Parietal lobe (tissue), 2 donors: ENCODE measurements around the genes PLEKHB1 and P4HA3.

- RAMPAGE, long total RNA: no peak
Measured at GRCh38 chr11:72721519-72722004, 30.6 kb downstream of the ARAP1 start.

DNA sequence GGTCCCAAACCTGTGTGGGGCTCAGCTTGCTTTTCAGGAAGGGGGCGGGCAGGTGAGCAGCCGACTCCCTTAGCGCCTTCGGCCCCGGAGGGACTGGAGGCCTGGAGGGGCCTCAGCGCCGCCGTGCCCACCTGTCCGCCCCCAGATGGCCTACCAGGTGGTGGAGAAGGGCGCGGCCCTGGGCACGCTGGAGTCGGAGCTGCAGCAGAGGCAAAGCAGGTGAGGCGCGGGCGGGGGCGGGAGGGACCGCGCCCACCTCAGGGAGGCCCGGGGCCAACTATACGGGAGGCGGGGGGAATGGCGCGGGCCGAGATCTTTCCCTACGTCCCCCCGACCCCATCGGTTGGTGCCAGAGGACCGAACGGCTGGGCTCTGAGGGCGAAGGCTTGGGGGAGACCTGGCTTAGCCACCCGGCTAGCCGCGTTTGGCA is 7.3 kb downstream of the ATG16L2 start:
- RAMPAGE, long total RNA: no peak

DNA sequence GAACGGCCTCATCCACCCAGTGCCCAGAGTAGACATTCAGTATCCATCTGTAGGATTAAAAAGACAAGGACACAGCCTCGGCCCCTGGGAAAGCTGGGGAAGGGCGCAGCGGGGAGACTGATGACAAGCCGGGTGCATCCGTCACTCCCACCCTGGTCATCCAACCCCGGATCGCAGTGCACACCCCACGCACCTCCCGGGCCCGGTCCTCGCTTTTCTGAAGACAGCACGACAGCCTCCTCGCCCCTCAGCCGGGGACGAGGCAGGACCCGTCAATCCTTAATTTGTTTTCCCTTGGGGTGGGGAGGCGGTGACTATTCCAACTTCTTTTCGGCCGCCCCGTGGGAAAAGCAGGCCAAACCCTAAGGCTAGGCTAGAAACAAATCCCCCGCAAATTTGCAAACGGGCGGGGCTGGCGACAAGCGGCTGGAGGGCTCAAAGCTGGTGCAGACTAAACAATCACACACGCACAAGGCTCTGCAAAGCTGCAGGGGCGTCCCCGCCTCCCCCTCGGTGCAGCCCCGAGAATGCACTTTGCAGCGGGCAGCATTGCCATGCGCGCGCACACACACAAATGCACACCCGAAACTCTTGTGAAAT is 990 bp downstream of the FCHSD2 start:
- RAMPAGE, long total RNA: no peak

GRCh38 chr11:73143513-73144169 is 1.5 kb upstream of the FCHSD2 start:
- RAMPAGE, long total RNA: no peak

GRCh38 chr11:73152823-73153883 is 11.0 kb upstream of the FCHSD2 start:
- RAMPAGE, long total RNA: no peak

GRCh38 chr11:73242249-73243168 is 24.4 kb downstream of the P2RY2 start:
- RAMPAGE, long total RNA: no peak

- RAMPAGE, long total RNA: no peak
Measured at GRCh38 chr11:73307369-73308235, 474 bp upstream of the ARHGEF17 start.

DNA sequence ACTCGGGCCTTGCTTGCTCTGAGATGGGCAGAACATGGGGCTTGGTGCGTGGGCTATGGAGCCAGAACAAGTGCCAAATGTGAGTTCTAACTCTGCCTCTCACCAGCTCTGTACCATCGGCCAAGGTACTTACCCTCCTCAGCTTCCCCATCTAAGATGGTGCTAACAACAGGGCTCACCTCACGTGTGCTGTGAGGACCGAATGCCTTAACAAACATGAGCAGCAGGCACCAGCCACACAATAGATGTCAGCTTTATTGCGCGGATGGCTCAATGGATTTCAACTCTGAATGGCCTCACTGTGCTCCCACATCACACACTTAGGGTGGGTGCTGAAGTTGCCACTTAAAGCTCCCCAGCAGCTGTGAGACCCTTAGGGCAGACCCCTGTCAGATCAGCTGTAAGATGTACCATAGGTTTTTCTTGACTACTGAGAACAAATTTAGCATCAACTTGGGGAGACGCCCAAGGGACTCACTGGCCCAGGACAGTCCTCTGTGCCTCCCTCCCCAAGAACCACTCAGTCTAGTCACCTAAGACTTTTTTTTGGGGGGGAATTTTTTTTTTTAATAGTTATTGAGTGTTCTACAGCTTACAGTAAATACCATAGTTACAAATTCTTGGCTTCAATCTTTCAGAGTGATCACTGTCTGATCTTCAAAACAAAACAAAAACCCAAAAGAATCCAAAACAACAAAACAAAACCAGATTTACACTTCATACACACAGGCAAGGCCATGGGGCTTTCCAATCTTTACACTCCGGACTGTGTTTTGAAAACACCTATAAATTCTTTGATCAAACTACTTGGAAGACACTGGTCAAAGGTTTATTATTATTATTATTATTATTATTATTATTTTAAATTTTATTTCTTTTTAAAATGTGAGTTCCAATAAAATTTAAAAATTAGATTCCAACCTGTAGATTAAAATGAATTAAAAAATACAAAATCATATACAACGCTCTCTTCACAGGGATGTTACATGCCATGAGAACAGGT is 24.4 kb downstream of the RELT start:
- RAMPAGE, long total RNA: no peak

DNA sequence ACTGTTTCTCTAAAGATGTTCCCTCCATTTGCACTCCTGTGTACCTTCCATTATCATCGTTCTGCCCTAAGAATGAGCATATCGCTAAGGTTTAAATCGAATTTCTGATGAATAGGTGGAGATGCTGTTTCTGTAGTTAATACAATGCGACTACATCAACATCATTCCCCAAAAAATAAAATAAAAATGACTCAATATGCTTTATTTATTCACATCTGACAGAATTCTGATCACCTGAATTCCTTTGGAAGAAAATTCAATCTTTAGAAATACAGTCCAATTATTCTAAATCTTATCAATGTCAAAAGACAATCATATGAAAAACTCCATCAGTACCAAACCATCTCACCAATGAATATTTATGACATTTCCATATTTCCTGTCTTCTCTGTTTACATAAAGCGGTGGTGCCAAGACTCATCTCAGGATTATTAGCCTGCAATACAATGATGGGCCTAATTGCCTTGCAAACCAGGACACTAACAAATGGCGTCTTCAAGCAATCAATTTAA is 2.3 kb downstream of the FAM168A start:
- RAMPAGE, long total RNA: no peak

GRCh38 chr11:73645962-73646971 is at the start of gene PLEKHB1:
Gene PLEKHB1 (plus strand): TSS chr11:73646581.
- RAMPAGE, long total RNA: no peak

DNA sequence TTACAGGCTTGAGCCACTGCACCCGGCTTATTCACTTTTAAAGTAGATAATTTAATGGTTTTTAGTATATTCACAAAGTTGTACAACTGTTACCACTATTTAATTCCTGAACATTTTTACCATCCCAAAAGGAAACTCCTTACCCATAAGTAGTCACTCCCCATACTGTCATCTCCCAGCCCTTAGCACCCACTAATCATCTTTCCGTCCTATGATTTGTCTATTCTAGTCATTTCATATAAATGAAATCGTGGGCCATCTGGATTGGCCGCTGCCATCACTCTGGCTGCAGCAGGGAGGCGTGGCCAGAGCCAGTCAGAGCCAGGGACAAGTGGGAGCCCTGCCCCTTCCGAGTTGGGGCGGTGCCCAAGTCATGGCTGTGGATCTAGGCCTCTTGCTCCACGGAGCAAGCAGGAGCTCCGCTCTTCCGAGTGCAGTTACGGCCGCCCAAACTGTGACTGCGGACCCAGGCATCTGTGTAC is 8.1 kb downstream of the MRPL48 start:
- RAMPAGE, long total RNA: no peak

DNA sequence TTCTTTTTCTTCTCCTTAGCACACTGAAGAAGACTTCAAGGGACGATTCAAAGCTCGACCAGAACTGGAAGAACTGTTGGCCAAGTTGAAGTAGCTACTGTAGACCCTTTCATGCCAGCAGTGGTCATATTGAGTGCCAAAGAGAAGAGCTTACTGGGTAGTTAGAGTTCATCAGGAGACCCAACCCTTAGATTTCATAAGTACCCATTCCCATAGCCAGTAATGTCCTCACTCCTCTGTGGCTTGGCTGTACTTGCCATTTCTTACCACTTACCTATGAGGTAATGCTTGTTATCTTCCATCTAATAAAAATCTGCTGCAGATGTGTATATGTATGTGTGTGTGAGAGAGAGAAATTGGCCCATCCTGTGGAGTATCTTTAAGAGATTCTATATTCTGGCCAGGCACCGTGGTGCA is 12.4 kb downstream of the COA4 start:
- RAMPAGE, long total RNA: no peak

DNA sequence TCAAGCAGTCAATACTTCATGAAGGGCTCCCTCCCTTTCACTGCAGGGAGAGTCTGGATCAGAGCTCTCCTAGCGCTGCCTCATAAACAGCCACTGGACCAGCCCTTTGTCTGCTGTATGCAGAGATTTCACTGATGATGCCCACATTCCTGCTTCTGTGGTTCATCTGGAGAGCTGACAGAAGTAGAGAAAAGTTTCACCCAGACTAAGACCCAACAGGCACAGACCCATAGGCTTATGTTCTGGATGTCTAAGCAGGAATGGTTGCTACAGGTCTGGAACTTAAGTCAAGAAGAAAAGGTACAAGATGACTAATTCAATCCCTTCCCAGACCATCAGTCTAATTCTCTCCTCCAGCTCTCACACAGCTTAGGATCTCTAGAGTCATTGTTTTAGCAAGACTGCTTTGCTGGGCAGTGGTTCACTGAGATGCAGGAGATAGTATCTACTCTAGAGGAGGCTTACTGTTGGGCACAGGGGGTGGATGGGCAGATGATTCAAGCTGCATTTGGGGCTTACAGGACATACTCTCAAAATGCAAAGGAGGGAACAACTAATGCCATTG is 3.9 kb downstream of the UCP2 start:
- RAMPAGE, long total RNA: no peak

DNA sequence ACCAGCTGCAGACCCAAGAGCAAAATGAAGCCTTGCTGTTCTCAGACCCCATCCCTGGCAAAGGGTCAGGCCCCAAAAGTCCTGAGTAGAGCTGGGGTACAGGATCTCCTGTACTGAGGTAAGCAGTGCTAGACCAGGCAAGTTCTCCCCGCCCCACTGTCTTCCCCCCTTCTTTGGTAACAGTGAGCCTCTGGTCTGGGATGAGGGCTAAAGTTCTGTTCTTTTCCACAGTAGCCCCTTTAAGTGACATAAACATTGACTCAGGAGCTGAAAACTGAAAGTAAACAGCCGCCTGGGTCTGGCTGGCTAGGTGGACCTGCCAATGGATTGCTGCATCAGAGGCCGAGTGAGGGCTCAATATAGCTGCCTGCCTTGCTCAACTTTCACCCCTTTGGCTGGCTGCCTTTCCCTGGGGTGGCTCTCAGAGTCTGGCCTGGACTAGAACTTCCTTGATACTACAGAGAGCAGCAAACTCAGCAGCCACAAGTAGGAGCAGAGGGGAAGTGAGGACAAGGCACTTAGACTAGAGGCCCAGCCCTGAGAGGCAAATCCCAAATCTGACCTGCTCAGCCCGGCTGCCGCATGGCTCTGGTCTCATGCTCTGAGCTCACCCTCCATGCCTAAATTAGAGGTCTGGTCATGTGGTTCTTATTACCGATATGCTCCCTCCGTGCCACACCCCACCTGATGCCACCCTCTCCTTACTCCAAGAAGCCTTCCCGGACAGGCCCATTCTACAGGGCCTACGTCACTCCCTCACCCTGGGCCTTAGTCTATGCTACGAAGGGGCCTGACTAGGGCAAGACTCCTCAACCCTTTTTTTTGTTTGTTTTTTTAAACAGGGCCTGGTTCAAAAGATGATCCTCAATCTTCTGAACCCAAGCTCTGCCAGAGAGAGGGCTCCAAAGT is 9.6 kb upstream of the UCP3 start:
- RAMPAGE, long total RNA: no peak

DNA sequence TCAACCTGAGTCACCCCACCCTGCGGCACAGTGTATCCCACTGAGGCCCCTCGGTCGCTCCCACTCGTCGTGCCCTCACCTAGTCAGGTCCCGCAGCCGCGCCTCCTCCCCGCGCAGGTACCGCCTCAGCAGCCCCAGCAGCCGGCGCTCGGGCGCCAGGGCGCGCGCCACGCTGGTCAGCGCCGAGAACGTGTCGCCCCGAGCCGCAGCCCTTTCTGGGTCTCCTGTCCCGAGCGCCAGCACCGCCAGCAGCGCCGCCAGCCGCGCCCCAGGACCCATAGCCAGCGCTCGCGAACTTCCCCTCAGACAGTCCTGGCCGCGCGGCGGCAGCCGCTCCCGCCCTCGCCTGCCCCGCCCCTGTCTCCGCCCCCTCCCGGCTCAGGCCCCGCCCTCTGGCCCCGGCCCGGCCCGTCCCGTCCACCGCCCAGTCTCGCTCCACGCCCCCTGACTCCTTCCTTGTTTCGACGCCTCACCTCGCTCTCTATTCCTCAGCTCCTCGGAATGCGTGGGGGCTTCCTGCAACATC is at the start of gene P4HA3:
Gene P4HA3 (minus strand): TSS at position 308 of the 526 bp plus-strand sequence.
- RAMPAGE, long total RNA: no peak

DNA sequence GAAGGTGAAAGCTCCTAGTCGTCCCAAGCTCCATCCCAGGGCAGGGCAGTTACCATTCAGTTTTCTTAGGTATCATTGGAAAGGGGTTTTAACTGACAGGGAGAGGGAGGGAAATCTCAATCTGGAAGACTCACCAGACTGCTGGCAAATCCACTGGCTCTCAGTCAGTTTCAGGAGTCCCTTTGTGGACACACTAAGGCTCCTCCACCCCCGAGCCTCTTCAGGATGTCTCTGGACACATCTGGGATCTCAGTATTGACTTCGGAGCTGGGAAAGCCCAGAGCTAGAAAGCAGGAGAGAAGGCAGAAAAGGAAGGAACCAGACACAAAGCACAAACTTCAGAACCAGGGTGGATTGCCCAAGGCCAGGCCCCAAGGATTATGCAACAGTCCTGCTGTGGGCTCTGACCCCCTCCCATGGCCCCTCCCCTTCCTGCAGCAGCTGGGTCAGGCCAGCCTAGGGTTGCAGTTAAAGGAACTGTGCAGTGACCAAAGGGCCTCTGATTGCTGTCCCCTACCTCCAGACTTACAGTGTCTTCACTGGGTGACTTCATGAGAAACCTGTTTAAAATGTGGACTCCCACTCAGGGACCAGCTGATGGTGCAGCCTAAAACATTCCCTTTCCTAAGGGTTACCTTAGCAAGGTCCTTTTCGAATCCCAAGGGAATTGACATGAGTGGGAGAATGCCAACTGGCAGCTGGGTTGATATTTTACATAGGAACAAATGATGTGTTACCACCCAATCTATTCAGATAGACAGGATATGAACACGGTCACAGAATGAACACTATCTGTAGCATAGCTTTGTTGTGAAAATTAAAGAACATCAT is 5.3 kb downstream of the KCNE3 start:
- RAMPAGE, long total RNA: no peak

DNA sequence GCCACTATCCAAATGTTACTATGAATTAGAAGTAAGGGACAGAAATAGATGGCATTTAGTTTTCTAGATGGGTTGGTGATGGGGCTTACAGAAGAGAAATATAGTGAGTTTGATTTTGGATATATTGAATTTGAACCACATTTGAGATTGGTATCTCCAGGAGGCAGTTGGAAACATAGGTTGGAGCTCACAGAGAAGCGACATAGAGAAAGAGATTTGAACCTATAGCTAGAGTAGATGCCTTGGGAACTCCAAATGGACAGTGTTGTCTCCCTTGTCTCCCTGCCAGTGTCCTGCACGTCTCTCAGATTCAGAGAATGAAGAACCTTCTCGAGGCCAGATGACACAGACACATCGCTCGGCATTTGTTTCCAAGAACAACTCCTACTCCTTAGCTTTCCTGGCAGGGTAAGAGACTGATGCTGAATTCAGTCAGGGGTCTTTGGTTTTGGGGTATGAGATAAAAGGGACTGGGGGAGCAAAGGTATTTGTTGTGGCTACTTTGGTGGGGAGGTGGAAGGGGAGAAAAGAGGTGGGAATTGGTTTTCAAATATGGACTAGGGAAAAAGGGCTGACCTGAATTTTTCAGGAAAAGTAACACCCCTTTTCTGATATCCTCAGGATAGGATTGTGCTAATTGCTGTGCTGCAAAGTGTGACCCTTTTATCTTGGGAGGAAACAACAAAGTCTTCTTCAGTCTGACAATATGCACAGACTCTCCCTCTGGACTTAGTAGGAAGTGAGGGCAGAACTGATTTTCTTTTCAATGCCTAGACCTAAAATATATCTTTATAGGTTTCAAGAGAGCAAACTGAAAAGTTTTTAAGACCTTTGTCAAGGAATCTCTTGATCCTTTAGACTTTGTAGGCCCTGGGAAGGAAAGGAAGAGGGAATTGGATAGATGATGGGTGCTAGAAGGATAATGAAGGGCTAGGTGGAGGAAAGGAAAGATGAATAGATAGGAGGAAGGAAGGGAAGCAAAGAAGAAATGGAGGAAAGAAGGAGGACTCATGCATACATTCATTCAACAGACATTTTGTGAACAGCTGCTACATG is 69.0 kb downstream of the RNF169 start:
- RAMPAGE, long total RNA: no peak

- RAMPAGE, long total RNA: no peak
Measured at GRCh38 chr11:75170906-75171238, 20.0 kb downstream of the SLCO2B1 start.

- RAMPAGE, long total RNA: no peak
Measured at GRCh38 chr11:75182484-75183177, 31.7 kb downstream of the SLCO2B1 start.

DNA sequence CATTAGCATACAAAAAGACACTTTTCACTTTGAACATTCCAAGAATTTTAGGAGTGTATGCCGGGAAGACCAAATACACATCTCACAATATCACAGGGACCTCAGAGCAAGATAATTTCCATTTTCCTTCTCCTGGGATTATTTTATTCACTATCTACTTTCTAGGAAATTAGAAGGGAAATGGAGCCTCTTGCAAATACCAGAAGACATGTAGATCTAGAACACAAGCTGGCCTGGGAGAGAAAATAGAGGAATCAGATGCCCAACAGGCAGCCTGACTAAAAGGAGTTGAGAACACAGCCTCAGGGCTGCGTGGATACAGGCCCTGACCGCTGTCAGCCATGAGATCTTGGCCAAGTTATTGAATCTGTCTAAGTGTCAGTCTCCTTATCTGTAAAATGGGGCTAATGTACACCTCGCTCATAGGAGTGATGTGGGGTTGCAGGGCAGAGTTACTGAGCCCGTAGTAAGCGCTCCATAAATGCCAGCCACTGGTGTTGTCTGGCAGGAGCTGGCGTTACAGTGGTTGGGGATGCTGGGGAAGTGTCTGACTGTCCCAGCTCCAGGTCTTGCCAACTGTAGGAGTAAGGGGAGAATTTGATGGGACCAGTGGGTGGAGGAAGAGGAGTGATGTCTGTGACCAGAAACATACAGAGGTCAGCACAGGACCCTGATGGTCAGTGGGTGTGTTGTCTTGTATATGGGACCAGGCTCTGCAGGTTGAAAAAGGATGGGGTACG is 38.4 kb upstream of the TPBGL start:
- RAMPAGE, long total RNA: no peak